Pulmonary lymph node (tissue), 1 donor: ENCODE measurements around a stretch of chr11.

GRCh38 chr11:11911789-11912407 is 70.1 kb downstream of the USP47 start:
- PRO-cap, result no peak

- PRO-cap, result no peak
Observed at GRCh38 chr11:11957692-11957951, 50.8 kb downstream of the DKK3 start.

DNA sequence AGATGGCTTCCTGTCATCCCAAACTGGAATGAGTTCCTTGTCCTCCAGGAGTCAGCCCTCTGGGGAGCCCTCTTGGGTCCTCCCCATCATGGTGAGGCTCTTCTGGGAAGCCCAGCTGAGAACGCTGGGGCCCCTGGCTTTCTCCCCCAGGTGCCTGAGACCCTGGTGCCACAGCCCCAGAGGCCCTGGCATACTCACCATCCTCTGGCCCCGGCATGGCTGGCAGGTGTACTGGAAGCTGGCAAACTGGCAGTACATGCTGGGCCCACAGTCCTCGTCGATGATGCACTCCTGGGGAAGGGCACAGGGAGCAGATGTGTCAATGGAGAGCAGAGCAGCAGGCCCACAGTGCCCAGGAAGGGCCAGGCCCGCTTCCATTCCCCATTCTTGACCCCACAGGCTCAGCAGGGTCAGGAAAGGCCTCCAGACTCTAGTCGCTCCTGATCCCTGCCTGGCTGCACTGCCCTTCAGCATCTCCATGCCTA is 40.2 kb downstream of the DKK3 start:
- PRO-cap, result no peak

DNA sequence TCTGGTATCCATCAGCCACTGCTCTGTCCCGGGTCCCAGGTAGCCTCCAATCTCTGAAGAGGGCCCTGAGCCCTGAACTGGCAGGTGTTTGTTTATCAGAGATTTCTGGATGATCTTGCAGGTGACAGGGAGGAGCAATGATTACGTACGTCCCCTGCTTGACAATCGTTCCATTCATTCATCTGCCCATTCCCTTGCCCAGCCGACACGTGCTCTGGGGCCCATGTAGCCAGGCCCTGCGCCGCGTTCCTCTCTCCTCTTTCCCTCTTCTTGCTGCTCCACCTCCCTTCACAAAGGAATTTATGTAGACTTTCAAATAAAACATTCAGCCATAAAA is 41.1 kb upstream of the MICAL2 start:
- PRO-cap, result no peak

GRCh38 chr11:12076039-12077058 is 34.0 kb upstream of the MICAL2 start:
- PRO-cap, result no peak

DNA sequence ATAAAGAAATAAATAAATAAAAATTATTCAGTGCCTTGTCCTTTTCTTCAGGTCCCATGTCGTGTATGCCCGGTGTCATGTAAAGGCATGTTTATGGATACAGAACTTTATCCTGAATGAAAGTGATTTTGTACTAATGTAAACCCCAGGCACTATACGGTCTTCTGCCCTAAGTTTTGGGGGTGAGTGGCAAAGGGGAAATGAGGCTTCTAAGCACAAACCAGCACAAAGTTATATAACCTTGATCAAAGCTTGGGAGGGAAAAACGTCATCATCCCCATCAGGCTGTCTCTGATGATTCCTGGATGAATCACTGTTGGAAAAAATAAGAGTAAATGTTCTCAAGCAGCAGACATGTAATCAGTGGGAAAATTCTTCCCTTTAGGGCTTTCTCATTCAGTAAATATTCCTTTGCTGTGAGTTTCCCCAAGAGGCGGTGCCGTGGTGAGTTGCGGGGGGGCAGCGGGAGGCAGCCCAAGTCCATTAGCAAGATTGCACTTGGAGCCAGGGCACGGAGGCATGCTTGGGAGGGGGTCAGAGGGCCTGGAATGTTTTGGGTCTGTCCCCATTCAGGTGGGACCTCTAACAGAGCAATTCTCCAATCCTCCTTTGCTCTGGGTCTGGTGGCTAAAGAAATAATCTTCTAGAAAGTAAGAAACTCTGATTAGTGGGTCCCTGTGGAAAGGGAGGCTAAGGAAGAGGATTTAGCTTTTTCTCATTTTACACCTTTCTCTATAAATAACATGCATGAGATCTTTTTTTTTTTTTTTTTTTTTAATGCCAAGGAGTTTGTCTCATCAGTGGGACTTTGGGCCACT is 30.2 kb upstream of the MICAL2 start:
- PRO-cap, result no peak

DNA sequence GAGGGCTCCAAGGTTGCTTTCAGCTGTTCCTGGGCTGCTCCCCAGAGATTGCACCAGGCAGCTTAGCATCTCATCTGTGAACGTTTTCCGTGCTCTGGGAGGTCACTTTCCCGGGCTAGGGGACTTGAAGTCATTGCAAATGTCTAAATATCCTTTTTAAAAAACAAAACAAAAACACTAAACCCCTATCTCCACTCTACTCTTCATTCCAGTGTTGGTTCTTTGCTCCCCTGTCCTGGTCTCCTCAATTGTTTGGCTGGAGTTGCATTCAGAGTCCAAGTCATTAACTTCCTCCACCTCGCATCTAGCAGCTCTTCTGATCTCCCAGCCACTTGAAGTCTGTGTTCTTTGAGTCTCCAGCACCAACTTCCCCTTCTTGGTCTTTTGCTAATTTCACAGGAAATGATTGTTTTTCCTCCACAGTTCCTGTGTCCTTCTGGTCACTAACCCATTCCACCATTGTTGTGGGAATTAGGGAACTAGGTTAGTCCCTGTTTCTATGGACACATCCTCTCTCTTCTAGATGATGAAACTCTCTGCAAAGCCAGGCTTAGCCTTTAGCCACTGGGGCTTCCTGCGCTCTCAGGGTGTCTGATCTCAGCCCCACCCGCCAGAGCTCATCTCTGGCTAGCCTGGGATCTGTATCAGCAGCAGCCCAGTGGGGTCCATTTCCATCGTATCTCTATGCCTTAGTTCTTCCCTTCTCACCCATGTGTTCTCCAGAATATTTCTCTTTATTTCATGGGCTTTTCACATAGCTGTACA is 14.3 kb downstream of the MICAL2 start:
- PRO-cap, result no peak

DNA sequence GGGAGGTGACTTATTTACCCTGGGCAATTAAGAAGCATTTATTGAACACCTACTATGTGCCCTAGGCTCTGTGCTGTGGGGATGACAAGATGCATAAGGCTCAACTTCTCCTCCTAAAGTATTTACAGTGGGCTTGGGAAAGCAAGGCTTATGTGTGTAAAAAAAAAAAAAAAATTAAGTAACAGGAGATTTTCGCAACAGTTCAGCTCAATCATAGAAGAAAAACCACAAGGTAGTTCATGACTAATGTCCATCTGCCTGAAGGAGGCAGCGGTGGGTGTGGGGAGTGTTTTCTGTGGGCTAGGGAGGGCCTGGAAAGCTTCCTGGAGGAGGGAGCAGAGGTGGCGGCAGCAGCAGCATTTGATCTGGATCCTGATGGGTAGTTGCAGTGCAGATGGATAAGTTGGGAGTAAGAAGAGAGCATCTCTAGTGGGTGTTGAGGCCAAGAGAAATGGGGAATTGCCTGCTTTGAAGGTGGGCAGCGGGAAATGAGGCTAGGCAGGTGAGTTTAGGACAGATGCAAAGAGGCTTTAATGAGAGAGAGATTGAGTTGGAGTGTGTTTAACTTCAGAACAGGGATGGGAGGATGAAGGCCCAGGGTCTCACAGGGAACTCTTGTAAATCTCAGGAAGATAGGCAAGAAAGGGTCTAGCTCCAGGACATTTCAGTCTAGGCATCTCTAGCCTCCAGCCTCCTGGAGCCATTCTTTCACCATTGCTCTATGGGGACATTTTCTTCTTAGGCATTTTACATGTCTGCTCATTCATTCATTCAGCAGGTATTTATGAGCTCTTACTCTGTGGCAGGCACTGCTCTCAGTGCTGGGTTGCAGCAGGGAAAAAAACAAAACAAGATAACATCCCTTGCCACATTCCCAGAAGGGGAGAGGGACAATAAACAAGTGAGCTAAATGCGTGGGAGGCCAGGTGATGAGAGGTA is 16.4 kb downstream of the MICAL2 start:
- PRO-cap, result no peak

DNA sequence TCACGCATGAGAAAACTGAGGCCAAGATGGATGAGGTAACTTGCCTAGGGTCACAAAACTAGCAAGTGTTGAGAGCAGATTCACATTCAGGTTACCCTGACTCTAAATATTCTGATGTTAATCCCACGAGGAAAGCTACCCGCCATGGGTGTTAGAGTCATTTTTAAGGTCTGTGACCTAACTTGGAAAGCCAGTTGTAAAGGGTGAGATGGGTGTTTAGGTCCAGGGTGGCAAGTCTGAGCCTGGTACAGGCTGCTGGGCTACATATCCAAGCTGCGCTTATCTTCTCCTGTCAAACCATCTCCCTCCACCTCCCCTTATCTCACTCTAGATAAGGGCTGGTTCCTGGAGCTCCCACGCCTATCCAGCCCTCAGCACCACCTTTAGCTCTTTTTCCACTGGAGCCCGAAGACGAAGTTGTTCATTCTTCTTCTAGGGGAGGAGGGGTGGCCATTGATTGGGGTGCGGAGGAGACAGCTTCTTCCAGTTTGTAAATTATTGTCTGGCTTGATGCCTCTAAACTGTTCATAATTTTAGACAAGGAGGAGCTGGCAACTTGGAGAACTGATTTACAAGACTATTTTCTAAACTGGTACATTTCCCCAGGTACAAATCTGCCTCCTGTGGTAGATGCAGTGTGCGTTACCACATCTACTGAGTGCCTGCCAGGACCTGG is 48.5 kb downstream of the MICAL2 start:
- PRO-cap, result no peak

DNA sequence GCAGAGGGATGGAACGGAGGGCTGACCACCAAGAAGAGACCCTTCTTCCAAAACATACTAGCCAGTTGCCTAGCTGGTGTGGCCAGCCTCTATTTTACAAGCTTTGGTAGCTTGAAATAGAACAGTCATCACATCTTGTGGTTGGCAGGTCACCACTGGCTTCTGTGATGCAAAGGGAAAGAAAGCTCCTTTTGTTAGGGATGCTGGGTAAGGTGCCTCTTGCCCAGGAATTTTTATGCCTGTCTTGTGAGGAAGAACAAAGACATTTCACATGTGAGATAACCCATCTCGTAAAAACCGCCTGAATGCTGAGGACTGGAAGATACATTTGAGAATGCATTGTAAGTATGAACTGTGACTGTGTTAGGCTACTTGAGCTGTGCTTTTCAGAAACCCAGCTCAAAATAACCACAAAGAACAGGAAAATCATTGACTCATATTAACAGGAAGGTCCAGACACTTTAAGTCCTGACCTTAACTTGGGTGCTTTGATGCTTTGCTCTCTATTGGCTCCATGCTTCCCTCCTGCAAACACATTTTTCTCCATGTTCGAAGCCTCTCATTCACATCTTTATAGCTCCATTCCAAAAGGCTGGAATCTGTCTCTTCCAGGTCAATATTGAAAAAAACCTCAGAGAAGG is 53.8 kb downstream of the MICAL2 start:
- PRO-cap, result no peak

DNA sequence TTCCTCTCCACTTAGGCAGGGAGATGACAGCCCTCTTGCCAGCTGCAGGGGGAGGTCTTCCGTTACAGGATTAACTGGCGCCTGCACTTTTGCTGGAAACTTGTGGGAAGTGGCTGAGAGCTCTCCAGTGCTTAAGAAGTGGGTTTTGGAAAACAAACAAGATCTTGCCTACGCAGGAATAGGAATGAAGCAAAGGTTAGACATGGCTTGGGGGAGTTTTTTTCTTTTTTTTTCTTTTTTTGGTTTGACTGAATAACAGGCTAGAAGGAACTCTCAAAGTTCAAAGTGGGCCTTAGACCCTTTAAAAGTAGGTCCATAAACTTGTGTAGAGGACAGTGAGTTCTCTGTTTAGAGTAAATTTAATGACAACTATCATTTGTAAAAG is 75.6 kb downstream of the MICAL2 start:
- PRO-cap, result no peak

- PRO-cap, result bidirectional peak, plus-strand start at chr11:12201287, minus-strand start at chr11:12201156
Observed at GRCh38 chr11:12200679-12201664, 90.6 kb downstream of the MICAL2 start.

DNA sequence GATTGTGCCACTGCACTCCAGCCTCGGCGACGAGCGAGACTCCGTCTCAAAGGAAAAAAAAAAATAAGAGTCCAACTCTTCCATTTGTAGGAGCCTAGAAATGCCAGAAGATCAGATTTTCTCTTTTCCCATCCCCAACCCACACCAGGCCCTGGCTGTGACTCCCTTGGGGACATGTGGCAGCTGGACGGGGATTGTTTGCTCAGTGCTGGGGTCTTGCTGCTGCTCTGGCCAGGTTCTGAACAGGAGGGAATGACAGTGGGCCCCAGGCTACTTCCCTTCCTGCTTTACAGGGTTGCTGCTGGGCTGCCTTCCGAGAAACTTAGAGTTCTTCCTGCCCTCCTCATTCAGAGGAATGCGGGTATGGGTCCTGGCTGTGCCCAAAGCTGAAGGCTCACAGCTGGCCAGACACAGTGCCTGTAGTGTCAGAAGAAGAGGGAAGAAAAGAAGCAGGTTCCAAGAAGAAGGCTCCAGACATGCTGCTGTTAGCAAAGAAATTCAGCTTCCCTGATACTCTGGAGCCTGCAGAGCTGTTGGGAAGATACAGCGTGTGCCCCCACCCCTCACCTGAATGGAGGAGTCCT is 108.3 kb upstream of the PARVA start:
- PRO-cap, result no peak

DNA sequence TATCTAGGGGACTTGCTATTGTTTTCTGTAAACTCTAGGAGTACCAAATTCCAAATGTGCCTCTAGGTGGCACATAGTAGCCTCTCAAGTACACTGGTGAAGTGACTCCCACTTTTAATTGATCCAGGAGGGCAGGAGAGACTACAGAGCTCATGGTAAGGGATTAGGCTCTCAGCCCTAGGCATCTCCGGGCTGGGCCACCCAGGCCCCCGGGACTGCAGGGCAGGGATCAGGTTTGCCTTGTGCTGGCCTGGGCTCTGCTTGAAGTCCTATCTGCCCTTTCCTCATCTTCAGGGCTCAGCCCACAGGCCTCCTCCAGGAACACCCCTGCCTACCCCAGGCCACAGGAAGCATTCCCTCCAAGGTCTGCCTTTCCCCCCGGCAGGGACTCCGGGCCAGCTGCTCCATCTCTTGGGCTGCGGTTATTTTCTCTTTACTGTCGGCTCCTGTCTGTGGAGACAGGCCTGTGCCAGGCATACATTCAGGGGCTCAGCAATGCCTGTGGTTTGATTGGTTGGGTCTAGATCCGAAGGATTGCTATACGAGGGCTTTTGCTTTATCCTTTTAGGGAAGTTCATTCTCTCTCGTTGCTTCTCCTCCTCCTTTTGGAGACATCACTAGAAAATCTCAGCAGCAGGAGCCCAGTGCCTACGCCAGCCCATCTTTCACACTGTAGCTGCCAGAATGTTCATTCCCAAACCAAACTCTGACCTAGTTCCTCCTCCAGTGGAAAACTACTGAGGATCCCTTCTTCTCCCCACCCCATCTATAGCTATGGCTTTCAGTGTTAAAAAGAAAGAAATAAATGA is 32.8 kb downstream of the PARVA start:
- PRO-cap, result no peak

GRCh38 chr11:12416401-12416909 is 39.1 kb downstream of the PARVA start:
- PRO-cap, result no peak

DNA sequence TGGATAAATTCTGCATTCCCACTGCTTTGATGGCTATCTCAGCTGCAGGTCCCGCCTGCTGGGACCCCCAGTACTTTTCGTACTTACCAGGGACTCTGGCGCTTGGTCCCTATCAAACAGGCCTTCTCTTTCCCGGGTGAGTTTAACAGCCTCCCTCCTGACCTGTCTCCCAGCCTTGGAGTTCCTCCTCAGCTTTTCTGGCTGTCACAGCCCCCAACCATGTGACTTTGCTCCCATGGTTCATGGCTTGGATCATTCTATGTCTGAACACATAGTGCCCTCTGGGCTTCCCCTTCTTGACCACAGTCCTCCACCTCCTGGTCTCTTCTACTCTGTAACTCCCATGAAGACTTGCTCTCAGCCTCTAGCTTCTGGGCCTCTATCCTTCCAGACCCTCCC is 56.9 kb downstream of the PARVA start:
- PRO-cap, result unidirectional peak, minus-strand start at position 169 of the sequence

GRCh38 chr11:12680272-12681350 is 6.4 kb downstream of the TEAD1 start:
- PRO-cap, result unidirectional peak, minus-strand start at chr11:12680393; unidirectional peak, minus-strand start at chr11:12680422

DNA sequence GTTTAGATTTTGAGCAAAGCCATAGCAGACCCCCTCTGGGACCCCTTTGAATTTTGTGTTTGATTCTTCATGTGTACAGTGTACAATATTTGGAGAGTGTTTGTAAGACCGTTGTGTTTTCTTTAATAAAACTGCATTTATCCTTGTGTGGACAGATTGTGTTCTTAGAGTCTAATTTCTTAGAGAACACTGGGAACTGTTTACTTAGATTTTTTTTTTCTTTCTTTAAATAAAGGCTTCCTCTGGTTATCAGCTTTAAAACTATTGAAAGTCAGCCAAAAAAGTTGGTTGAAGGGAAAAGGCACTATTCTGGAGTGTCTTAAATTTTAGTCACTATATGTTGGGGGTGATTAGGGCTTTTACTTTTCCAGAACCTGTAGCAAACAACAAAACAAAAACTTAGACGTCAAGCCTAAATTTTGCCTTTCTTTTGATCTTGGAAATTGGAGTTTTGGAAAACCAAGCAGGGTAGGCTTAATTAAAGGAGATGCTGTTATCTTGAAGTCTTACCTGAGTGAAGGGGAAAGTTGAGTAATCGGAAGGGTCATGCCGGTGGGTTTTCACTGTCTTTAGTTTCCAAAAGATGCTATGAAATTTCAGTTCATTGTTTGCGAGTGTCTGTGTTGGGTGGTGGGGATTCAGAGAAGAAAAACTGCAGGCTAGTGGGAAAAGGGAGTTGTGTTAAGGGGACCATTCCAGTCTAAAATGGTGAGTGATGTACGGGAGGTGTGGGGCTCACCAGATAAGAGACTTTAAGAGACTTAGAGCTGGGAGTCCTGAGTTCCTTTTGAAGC is 27.0 kb downstream of the TEAD1 start:
- PRO-cap, result no peak

DNA sequence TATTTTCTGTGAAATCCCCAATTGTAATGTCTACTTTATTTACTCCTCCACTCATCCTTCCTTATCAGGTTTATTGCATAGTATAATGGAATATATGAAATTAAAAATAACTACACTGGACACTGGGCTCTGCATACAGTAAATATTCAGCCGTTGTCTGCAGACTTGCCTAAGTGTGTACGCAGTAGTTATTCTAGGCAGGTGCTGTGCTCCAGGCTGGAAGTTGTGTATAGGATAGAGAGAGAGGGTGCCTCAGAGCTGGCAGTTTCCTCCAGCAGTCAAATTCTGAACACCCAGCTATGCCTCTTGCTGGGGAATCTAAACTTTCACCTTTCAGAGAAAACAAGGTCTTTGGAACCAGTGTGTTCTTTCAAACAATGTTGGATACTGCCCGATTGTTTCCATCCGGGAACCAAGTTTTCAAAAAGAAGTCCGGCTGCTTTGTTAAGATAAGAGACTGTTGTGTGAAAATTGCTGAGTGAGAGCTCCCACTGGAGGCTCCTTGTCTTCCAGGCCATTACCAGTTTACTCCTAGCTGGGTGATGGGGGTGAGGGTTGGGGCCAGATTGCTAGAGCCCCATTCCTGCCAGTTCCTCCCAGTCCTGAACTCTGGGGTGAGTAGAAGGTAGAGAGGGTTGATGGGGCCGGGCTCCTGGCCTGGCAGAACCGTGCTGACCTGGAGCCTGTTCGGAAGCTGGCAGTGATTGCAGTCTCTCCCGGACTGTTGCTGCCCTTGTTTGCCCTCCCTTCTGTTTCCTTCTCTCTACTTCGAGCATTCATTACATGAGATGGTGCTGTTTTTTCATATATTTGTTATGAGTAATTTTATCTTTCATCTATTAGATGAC is 150.1 kb downstream of the TEAD1 start:
- PRO-cap, result no peak

DNA sequence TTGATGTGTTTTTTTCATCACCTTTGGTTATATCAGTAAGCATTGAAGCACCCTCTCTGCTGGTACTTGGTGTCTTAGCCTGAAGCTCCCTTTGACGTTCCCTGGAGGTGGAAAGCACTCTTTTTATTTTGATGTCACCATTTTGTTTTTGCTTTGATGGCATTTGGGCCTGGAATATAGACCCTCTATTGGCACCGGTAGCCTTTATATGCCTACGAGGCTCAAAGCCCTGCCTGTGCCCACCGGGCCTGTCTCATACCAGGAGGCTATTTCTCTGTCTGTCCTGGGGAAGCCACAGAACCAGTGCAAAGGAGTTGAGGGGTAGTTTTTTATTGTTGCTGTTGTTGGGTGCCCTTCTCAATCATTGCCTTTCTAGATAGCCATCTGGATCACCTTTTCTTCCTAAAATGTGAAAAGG is 130.8 kb upstream of the RASSF10 start:
- PRO-cap, result no peak